Measurements from ENCODE around the genes ZP1 and PPP1R32.

DNA sequence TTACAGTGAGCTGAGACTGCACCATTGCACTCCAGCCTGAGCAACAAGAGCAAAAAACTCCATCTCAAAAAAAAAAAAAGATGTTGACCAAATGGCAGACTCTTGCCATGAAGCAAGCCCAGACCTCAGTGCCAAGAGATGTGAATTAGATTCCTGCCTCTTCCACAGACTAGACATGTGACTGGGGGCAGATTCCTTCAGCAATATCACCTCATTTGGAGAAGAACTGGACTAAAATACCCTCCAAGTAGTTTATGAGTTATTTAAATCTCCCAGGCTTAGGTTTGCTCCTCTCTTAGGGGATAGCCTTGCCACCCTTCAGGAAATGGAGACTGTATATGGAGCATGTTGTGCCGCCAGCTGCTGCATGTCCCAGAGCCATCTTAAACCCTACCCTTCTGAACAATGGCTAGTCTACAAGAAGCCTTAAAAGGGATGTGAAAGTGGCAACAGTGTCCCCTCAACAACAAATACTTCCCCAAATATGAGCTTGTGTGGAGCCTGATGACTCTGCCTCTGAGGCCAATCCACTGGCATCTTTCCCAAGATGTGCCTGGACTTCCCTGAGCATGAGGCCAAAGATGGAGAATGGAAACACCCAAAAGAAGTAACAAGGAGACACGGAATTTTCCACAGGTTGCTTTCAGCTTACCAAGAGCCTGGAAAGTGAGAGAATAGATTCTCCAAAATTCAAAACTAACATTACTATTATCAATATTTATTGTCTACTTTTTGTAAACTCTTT, 712 bp upstream of the MS4A7 start:
- PRO-cap = bidirectional peak, plus-strand start at position 578 of the sequence, minus-strand start at position 385 of the sequence

GRCh38 chr11:60476977-60477581, 15.5 kb upstream of the MS4A12 start:
- PRO-cap = no peak

DNA sequence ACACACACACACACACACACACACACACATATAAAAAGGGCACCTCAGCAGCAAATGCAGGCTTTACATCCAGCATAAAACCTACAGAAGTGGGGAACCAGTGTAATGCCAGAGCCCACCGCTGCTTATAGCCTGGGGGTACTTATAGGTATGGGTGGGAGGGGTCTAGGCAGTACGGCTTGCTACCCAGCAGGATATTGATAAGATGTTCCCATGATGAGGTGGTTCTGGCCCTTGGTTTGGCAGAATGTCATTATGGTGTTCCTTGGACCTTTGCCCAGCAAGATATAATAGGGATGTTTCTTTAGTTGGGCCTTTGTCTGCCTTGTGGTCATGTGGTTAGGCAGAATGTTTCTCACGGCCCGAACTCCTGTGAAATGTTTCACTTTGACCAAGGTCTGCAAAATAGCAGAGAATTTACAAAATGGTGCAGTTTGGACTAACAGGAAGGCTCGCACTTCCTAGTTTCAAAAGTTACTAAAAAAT, 15.6 kb upstream of the MS4A8 start:
- PRO-cap = no peak

DNA sequence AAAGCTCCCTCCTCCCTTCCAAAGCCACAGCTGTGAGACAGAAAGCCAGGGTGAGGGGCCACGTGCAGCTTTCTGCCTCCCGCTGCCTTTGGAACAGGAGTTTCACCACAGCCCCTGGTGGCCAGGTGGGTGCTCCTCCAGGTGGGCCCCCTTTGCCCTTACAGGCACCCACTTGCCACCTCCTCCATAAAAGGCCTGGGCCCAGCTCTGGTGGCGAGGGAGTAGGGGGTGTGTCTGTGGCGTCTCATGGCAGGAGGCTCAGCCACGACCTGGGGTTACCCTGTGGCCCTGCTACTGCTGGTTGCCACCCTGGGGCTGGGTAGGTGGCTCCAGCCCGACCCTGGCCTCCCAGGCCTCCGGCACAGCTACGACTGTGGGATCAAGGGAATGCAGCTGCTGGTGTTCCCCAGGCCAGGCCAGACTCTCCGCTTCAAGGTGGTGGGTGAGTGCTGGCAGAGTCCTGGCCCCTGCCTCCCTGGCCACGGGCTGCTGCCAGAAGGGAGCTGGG, at the start of gene ZP1:
Gene ZP1, plus strand, starts transcription at position 227 of the 508 bp plus-strand sequence.
- PRO-cap = no peak

- PRO-cap = bidirectional peak, plus-strand start at chr11:60915711, minus-strand start at chr11:60915515
These were observed 1.4 kb downstream of the TMEM109 start for GRCh38 chr11:60915260-60915946.

DNA sequence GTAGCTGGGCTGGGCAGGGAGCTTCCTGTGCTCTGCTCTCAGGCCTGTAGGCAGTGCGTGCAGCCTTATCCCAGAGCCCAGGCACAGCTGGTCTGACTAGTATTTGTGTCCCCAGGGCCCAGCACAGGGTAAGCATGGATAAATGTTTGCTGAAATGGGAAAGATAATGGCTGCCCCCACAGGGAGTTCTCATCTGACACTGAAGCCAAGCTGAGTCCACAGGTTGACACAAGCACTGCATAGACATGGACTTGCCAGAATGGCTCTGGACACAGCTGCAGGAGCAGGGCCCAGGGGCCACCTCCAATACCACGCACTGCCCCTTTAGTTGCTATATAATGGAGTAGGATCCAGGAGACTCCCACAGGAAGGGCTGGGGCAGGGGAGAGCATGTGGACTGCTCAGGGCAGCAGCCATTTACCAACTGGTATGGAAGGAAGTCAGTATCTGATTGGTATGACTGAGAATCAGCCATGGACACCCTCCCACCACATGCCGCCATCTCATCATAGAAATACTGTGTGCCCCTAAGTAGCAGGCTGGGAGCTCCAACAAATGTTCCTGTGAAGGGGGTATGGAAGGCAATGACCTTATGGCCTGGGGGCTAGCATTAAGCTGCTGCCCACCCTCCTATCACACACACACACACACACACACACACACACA, 9.5 kb downstream of the SLC15A3 start:
- PRO-cap = no peak

DNA sequence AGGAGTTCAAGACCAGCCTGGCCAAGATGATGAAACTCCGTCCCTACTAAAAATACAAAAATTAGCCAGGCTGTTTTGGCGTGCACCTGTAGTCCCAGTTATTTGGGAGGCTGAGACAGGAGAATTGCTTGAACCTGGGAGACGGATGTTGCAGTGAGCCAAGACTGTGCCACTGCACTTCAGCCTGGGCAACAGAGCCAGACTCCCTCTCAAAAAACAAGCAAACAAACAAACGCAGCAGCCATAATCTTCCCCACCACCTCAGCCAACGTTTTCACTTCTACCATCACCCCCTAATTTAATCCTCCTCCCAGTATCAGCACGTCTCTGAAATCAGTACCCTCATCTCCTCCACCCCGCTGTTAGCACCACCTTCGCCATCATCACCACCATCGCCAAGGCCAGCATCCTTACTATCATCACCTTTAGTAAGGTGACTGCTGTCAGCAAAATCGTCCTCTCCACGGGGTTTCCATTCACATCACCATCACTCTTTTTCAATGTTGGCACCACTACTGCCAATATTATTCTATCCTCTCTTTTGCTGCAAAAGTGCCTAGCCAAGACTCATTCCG, 7.9 kb downstream of the SLC15A3 start:
- PRO-cap = no peak

GRCh38 chr11:61023560-61024018, 52.1 kb downstream of the CD6 start:
- PRO-cap = no peak

DNA sequence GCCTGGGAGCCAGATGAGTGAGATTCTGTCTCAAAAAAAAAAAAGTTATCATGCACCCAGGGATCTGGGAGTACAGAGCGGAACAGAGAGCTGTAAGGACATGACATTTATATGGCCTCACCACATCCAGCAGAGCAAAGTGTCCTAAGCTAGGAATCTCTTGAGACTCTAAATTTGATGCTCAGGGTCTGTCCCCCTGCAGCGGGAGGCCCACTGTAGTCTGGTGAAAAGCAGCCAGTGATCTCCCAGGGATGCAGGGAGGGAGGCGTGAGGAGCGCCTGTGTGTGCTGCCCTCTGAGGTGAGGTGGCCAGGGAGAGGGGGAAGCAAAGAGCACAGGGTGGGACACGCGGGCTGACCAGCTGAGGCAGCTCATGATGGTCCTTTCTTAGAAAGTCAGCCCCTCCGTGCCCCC, 26.4 kb downstream of the CD5 start:
- PRO-cap = no peak

DNA sequence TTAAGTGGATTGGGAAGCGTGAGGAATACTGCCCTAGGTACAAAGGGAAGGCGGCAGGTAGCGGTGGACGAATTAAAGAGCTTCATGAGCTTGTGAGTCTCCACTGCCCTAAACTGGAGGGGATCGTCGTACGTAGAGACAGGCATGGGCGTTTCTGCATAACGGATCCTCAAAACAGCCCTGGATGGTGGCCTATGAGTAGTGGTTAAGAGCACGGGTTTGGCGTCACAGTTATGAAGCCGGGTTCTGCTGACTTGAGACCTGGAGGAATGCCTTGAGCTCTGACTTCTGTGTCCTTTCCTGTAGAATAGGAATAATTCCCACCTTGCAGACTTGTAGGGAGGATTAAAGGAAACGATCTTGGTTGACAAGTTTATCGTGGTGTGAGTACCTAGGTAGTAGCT, 362 bp downstream of the TMEM138 start:
- PRO-cap = no peak

DNA sequence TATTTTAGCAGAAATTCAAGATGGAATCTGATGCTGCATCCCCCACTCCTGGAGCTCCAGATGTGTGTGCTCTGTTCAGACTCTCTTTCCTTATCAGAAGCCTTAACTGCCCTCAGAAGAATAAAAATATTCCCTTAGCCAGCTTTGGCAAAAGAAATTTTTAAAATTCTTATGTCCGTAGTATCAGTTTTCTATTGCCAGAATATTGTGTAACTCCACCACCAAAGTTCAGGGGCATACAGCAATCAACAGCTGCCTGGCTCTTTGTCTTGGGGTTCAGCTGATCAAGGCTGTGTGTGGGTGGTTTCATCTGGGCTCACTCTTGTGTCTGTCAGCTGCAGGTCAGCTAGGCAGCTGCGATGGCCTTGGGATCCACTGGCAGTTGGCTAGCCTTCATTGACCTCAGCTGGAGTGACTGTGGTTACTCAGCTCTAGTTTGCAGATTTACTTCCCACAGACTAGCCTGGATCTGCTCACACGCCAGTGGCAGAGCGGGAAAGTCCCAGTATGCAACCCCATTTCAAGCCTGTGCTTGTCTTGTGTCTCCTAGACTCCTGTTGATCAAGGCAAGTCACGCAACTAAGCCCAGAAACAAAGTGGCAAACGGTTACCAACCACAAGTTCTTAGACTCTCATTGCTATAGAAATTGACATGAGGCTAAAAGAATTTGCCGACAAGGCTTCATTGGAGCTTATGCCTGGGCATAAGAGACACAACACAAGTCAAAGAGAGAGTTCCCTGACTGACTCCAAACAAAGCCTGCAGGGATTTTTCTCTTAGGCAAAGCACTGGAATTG, 7.4 kb downstream of the TMEM138 start:
- PRO-cap = no peak

DNA sequence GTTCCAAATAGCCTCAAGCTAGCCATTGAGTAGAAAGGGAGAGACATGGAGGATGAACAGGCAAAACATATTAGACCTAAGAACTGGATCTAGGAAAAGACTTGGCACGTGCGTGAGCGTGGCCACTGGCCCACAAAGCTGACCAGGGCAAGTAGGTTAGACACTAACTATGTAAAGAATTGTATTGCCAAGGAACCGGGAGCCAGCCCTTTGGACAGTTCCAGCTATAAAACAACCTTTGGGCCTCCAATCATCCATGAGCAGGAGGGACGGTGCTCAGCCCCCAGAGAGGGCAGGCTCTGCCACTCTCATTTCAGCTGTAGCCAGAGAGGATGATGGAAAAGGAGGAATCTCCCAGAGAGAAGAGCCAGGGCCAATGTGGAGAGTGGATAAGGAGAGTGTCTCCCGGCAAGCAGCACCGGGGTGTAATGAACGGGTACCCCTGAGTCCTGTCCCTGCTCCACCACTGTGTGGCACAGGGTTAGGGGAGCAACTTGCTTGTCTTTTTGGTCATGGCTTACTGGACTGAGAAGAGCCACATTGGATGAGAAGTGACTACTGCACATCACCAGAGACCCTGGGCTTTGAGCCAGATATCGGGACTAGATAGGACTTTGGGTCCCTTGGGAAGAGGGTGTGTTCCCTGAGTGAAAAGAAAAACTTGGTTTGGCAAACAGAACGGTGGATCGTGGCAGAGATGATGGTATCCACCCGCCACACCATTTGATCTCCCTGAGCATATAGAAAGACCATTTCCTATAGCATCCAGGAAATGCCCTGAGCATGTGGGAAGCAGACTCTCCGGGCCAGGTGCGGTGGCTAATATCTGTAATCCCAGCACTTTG, 24.5 kb downstream of the SDHAF2 start:
- PRO-cap = no peak

GRCh38 chr11:61480761-61481655, at the start of gene PPP1R32:
Gene PPP1R32 (plus strand): TSS chr11:61481120.
- PRO-cap = no peak

DNA sequence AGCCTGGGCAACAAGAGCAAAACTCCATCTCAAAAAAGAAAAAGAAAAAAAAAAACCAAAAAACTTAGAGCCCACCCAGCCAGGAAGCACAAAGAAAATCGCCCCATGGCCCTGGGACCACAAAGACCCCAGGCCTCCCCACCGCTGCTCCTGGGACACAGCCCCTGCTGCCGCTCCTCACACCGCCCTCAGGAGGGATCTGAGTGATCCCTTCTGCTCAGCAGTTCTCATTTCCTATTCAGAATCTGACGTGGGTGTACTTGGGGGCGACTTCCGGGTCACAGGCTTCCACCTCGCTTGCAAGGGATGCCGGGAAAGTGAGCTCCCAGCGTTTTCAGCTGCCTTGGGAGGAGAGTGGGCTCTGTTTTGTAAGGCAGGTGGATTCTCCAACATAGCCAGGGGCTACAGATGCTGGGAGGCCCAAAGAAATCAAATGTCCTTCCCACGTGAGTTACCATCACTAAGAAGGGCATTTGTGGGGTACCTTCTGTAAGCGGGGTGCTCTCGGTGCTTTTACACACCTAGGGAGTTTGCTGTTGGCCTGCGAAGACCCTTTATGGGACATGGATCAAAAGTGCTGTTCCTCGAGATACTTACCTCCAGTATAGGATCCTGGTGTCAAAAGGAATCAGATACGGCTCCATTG, 9.8 kb upstream of the LRRC10B start:
- PRO-cap = no peak

DNA sequence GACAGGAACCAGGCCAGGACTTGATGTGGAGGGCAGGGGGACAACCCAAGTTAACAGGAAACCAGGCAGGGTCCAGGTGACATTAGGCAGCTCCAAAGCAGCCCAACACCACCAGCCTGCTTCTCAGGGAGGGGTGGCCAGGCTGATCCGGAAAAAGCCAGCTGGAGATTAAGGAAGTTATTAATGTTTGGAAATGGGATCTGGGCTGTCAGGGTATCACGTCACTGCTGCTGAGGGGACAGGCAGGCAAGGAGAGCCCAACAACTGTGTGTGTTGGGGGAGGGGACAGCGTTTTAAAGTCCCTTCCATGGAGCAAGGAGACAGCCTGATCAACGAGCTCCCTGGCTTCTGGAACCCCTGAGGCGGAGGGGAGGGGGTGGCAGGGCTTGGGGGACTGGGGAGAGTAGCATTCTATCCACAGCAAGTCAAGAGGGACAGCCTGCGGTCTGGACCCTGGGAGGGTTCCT, 27.2 kb downstream of the SYT7 start:
- PRO-cap = no peak

- PRO-cap = no peak
These were observed 15.0 kb downstream of the DAGLA start for GRCh38 chr11:61694989-61695850.

GRCh38 chr11:61696977-61697592, 16.9 kb downstream of the DAGLA start:
- PRO-cap = no peak

- PRO-cap = no peak
These were observed 26.3 kb downstream of the DAGLA start for GRCh38 chr11:61706442-61706947.

DNA sequence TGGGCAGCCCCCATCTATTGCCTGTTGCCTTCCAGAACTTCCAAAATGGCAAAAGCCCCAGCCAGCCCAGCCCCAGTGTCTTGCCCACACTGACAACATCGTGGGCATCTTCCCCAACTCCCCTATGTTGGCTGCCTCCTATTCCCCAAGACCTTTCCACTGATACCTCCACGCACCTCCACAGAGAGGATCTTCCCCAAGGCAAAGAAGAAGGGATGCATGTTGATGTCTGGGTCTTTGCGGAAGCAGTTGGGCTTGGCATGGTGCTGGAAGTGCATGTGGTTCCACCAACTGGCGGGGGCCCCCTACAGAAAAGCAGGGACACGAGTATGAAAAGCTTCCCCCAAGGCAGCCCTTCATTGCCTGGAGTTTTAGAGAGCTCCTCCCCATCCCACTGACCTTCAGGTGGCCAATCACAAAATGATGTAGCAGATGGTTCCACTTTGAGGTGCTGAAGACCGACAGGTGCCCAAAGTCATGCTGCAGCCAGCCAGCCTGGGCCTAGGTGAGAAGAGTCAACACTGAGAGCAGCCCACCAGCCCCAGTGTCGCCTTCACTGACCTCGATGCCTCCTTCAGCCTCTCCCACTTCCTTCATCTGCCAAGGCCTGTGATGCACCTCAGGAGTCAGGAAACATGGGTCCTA, 6.1 kb downstream of the FADS1 start:
- PRO-cap = no peak

GRCh38 chr11:61869491-61870334, 21.6 kb downstream of the FADS3 start:
- PRO-cap = no peak